ENCODE results near the genes TAS1R1 and KLHL21.

- RRBS, result no CpG with 5 or more reads among the region's 9 CpGs
These were observed 104.2 kb downstream of the AJAP1 start for GRCh38 chr1:4758636-4758986.

DNA sequence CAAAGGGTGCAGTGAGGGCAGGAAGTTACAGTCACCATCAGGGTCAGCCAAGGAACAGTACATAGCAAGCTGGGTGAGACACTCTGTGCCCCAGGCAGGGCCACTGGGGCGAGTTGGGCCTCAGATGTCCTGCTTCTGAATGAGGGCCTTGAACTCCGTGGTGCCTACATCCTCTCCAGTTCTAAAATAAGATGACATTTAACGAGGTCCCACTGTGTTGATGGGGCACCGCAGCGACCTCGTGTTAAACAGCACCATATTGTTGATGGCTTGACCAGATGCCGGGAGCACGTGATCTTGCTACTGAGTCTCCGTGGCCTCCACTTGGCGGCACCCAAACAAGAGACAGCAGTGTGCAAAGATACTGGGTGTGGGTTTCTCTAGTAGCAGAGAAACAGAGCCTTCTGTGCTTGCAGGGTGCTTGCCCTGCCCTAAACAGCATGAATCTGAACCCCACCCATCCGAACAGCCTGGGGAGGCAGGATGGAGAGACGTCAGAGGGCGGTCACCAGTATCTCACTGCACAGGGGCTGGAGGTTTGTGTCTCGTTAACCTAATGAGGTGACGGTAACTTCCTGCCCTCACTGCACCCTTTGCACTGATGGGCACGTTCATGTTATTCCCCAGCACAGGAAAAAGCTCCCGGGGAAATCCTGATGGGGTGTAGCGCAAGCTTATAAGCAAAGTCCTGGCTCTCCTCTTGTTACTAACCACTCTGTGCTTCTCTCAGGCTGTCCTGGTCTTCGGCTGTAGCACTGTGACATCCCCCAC lies 324.4 kb downstream of the AJAP1 start:
- RRBS, result no CpG with 5 or more reads among the region's 19 CpGs

- RRBS, result no CpG with 5 or more reads among the region's 46 CpGs
These were observed 10.8 kb upstream of the NPHP4 start for GRCh38 chr1:6002630-6003802.

- RRBS, result no CpG with 5 or more reads among the region's 21 CpGs
These were observed 22.1 kb upstream of the NPHP4 start for GRCh38 chr1:6014095-6014958.

GRCh38 chr1:6154676-6155040 lies 25.5 kb downstream of the CHD5 start:
- RRBS, result no CpG with 5 or more reads among the region's 20 CpGs

- RRBS, result no CpG with 5 or more reads among the region's 23 CpGs
These were observed 12.4 kb upstream of the GPR153 start for GRCh38 chr1:6273142-6273815.

- RRBS, result no CpG with 5 or more reads among the region's 23 CpGs
These were observed 20.2 kb upstream of the GPR153 start for GRCh38 chr1:6281103-6281593.

DNA sequence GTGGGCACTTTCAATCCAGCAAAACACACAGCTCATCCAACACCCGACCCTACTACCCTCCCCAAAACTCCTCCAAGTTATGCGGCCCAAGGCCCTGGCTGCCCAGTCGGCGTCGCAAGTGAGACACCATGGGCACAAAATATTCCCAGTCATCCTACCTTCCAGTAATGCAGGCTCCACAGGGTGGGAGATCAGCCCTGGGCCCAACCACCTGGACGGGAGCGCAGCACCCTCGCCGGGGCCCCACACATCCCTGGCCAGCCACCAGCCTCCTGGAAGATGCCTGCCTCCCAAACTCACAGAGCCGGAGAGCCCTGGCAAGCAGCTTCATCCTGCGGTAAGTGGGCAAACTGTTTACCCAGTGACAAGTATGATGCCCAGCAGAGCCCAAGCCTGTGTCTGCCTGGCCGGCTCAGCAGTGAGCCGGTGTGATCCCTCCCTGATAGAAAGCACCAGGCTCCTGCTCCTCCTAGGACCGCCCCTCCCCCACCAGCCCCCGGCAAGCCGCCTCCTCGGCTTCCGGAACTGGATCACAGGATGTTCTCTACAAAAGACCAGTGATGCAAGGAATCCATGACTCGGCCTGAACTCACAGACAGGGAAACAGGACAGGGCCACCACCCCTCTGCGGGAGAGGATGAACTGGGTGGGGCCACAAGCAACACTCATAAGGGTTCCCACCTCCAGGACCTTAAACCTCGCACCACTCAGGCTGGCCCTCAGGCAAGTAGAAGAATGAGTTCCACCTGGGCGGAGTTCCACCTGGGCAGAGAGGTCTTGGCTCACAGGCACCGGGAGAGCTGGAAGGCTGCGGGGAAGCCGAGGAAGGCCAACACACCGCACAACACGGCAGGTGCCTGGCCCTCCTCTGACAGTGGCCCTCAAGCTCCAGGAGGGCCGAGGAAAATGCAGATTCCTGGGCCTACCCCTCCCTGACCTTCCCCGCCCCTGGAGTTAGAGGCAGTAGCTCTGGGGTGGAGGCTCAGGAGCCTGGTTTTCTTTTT lies 7.9 kb downstream of the ACOT7 start:
- RRBS, result 43% methylated on average over 7 of the region's 29 CpGs

DNA sequence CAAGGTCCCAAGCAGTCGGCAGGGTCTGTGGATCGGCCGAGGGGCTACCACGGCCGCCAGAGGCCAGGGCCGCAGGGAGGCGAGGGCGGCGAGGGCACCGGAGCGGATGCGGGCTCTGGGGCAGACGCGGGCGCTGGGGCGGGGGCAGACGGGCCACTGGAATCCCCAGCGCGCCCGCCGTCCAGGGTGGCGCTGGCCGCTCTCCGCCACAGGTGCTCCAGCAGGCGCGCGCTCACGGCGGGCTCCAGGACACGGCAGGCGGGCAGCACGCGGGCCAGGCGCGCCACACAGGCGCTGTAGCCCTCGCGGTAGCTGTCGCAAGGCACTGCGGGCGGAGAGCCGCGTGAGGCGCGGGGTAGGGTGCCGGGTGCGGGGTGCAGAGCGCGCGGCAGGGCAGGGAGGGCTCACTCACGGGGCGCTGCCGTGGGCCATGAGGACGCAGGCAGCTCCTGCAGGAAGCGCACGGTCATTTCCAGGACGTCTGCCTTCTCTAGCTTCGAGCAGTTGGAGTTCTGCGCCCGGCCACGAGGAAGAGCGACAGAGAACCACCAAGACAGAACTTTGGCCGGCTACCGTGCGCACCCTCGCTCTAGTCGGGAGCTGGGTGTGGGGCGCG lies 782 bp downstream of the HES2 start:
- RRBS, result no CpG with 5 or more reads among the region's 69 CpGs

GRCh38 chr1:6450638-6451559 lies 15.1 kb downstream of the TNFRSF25 start:
- RRBS, result 41% methylated on average over 2 of the region's 16 CpGs

DNA sequence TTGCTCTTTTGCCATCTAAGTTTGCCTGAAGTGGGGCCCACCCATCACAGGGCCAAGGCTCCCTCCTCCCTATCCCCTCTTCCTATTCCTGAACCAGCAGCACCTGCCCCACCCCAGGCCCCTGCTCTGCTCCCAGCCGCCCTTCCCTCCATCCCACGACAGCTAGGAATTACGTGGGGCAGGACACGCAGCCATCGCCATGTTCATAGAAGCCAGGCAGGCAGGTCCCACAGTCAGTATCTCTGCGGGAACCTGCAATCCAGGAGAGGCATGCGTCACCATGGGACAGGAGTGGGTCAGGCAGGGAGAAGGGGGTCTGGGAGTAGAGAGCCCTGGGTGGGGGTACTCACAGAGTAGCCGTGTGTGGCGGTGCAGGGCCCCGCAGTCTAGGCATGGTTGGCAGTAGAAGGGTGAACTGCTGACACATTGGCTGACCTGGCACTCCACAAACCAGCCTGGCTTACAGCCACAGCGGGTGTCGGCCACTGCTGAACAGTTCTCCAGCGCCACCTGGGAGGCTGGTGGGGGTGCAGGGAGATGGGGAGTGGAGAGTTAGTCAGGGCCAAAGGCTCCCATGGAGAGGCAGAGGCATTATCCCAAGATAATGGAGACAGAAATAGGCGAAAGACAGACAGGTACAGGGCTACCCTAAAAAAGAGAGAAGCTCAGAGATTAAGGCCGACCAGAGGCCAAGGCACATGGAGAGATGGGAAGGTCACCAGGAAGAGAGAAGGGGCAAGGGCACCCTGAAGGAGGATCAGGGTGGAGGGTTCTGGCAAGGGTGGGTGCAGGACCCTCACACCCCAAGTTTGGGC lies 1.6 kb downstream of the TNFRSF25 start:
- RRBS, result no CpG with 5 or more reads among the region's 15 CpGs

DNA sequence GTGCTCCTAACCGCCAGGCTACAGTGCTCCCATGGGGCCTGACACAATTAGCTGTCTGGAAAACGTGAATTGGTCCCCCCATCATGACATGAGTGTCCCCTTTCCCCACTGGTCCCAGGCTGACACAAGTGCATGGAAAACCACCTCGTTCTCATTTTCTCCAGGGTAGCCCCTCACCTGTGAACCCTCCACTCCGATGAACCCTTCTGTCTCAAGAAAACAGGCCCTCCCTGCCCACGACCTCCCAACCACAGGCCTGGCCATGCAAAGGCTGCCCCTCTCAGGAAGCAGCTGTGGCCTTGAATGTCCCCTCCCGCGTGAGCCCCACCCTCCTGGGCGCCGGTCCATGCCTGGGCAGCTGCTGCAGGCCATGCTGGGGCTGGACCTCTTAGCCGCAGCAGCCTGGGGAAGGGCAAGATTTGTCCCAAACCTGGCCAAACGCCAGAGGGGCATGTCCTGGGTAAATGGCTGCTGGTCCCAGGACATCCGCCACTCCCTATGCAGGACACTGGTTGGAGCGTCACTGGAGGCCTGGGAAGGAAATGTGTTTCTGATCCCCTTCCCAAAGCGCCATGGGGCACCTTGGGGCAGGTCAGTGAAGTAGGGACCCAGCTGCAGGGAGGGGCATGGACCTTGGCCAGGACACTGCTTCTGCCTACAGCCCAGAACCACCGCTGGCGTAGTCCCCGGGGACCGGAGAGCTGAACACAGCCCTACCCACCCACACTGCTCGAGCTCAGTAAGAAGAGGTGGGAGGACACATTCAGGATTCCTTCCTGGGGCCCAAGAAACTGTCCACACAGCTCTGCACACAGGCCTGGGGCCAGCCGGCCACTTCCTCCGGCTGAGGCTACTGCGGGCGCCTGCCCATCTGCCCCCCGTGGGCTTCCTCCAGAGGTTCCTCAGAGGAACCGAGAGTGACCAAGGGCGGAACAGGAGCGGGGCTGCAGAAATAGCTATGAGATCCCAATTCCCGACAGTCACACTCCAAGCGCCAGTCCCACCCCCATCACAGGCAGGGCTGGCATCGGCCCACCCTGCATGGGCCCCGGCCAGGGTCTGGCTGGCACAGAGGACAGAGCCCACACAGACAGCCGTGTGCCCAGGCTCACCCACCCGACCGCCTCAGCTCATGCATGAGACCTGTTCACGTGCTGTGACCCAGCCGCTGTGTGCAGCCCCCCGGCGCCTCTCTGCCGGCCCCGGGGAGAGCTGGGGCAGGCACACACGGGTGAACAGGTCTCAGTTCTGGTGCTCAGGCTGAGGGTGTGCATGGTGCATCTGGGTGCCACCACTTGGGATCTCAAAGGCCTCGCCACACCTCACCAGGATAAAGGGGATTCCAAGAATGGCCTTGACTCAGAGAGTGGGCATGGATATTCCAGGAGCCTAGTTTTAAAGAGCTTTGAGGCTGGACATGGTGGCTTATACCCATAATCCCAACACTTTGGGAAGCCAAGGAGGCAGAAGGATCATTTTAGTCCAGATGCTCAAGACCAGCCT lies 10.8 kb upstream of the PLEKHG5 start:
- RRBS, result no CpG with 5 or more reads among the region's 42 CpGs

- RRBS, result no CpG with 5 or more reads among the region's 18 CpGs
These were observed 28.7 kb upstream of the PLEKHG5 start for GRCh38 chr1:6519767-6520919.

DNA sequence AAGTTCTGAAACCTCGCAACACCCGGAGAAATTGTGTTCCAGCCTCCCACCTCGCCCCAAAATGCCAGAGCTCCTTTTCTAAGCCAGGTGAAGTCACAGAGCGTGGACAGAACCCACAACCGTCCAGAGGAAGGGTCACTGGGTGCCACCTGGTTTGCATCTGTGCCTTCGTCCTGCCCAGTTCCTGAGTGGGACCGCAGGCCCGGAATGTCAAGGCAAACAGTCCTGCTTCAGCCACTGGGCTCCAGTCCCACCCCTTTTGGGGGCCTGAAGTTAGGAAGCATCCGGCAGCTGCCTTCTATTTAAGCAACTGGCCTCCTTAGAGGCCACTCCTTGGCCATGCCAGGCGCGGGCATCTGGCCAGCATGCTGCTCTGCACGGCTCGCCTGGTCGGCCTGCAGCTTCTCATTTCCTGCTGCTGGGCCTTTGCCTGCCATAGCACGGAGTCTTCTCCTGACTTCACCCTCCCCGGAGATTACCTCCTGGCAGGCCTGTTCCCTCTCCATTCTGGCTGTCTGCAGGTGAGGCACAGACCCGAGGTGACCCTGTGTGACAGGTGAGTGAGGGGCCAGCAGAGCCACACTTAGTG lies at the start of gene TAS1R1:
TAS1R1 (plus strand) TSS at position 299 of the 589 bp plus-strand sequence.
- RRBS, result 96% methylated on average over 2 of the region's 17 CpGs

- RRBS, result 14% methylated on average over 1 of the region's 27 CpGs
These were observed 859 bp downstream of the ZBTB48 start for GRCh38 chr1:6580334-6581372.

DNA sequence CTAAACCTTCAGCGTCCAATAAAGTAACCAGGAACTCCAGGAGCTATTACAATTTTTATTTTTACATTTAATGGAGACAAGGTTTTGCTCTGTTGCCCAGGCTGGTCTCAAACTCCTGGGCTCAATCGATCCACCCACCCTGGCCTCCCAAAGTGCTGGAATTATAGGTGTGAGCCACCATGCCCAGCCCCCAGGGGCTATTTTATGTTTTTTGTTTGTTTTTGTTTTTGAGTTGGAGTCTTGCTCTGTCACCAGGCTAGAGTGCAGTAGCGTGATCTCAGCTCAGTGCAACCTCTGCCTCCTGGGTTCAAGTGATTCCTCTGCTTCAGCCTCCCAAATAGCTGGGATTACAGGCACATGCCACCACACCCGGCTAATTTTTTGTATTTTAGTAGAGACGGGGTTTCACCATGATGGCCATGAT lies 3.0 kb downstream of the ZBTB48 start:
- RRBS, result no CpG with 5 or more reads among the region's 5 CpGs

DNA sequence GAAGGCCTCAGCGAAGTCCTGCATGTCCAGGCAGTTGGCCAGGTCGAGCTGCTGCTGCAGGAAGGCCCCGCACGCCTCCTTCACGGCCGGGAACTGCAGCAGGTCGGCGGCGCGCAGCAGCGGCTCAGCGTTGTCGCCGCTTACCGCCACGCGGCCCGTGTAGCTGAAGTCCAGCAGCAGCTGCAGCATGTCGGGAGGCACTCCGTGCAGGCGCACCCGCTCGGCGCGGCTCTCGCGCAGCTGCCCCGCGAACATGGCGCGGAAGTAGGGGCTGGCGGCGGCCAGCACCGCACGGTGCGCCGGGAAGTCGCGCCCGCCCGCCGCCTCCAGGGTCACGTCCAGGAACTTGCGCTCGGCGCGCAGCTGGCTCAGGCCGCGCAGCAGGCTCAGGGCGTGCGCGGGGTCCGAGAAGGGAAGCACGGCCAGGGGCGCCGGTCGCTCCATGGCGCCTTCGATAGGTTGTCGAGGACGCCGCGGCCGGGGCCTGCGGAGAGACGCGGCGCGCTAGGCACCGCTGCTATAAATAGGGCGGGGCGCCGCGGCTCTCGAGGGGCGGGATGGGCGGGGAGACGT lies at the start of gene KLHL21:
KLHL21 (minus strand) TSS at position 496 of the 573 bp plus-strand sequence.
- RRBS, result 1% methylated on average over 16 of the region's 78 CpGs

GRCh38 chr1:6605327-6605567 lies 2.6 kb upstream of the KLHL21 start:
- RRBS, result no CpG with 5 or more reads among the region's 4 CpGs

DNA sequence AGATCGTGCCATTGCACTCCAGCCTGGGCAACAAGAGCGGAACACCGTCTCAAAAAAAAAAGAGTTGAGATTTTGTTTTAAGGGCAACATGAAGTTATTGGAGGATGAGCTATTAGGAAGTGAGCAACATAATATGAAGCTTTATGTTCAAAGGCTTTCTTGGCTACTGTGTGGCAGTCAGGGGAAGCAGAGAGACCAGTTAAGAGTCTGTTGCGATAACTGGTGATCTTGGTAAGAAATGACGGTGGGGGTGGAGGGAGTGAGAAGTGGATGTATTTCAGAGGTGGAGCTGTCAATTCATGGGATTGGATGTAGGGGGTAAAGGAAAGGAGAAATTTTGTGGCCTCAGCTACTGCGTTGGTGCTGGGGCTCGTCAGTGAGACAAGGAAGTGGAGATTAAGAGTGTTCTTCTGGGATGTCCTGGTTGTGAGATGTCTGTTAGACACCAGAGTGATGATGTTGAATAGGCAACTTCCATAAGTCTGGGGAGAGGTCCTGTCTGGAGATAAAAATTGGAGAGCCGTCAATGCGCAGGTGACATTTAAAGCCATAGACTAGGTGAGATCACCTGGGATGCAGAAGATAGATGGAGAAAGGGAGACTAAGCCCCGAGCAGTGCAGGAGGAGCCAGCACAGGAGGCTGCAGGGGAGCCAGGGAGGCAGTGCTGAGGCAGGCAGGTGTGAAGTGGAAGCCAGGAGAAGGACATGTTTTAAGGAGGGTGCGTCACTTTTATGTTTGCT lies 55.1 kb downstream of the CAMTA1 start:
- RRBS, result no CpG with 5 or more reads among the region's 11 CpGs

- RRBS, result no CpG with 5 or more reads among the region's 17 CpGs
These were observed 150.2 kb downstream of the CAMTA1 start for GRCh38 chr1:6935276-6935997.

Measured in HTR-8/SVneo (cell line).